Right lobe of liver (tissue), 4 donors: ENCODE measurements around a stretch of chr15.

- PRO-cap, 4 experiments: peak in 1 of 4 experiments; most common minus-strand start chr15:70051097 (in 1)
- RAMPAGE, long total RNA, 2 experiments: no peak in any of the 2 experiments
Observed at GRCh38 chr15:70050841-70051743, 46.6 kb downstream of the TLE3 start.

- PRO-cap, 4 experiments: no peak in any of the 4 experiments
- RAMPAGE, long total RNA, 2 experiments: no peak in any of the 2 experiments
Observed at GRCh38 chr15:70071330-70071670, 26.4 kb downstream of the TLE3 start.

- PRO-cap, 4 experiments: peak in 2 of 4 experiments; most common plus-strand start chr15:70092171 (in 2); most common minus-strand start chr15:70091907 (in 1)
- RAMPAGE, long total RNA, 2 experiments: no peak in any of the 2 experiments
Observed at GRCh38 chr15:70091634-70092446, 5.9 kb downstream of the TLE3 start.

GRCh38 chr15:70098493-70099472 lies 1.1 kb upstream of the TLE3 start:
- PRO-cap, 4 experiments: peak in 4 of 4 experiments; most common plus-strand start chr15:70098921 (in 4); most common minus-strand start chr15:70098923 (in 4)
- RAMPAGE, long total RNA, 2 experiments: no peak in any of the 2 experiments

DNA sequence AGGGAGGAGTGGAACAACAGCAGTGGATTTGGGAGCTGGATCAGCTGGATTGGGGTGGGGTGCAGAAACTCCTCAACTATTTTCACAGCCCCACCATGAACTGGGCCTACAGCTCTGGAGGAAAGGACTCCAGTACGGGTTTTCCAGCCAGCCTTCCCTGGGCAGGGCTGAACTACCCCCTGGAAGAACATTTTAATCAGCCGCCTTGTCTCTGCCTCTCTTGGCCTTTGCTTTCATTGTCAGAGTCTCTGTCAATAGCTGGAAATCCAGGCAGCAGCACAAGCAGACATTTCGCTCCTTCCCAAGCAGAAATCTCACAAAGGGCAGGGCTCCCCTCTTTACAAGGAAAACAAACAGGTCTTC lies 13.6 kb upstream of the TLE3 start:
- PRO-cap, 4 experiments: peak in 4 of 4 experiments; most common plus-strand start position 254 of the sequence (in 4)
- RAMPAGE, long total RNA, 2 experiments: no peak in any of the 2 experiments

DNA sequence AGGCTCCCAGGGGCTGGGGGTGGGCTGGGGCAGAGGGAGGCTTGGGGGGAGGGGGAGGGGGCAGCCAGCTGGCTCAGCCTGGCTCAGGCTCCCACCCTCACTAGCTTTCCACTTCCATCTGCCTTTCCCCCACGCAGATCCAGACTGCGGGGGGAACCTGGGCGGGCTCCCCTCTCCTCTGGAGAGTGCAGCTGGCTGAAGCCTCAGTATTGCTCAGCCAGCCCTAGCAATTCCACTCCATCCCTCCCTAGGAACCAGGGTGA lies 13.9 kb upstream of the TLE3 start:
- PRO-cap, 4 experiments: no peak in any of the 4 experiments
- RAMPAGE, long total RNA, 2 experiments: no peak in any of the 2 experiments

DNA sequence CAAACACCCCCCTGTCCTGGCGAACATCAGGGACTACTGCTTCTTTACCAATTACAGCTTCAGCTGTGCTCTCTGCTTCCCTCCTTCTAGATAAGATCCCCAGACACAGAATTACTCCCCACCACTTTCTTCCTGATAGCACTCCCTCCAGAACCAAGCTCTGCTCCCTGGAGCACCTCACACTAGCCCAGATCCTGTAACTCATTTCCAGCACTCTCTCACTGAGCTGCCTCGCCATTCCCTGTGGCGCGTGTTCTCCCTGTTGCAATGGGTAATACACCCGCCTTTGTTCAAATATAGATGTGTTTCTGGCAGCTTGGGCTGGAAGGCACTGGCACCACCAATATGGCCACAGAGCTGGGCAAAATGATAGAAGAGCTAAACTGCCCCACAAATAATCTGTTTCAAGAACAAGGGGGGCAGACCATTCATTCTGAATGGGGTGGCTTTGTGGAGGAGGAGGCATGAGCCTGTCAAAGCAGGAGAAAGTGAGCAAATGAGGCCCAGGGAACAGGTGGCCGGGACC lies 57.4 kb upstream of the TLE3 start:
- PRO-cap, 4 experiments: peak in 1 of 4 experiments; most common plus-strand start position 121 of the sequence (in 1)
- RAMPAGE, long total RNA, 2 experiments: no peak in any of the 2 experiments

GRCh38 chr15:70156635-70157253 lies 59.0 kb upstream of the TLE3 start:
- PRO-cap, 4 experiments: no peak in any of the 4 experiments
- RAMPAGE, long total RNA, 2 experiments: no peak in any of the 2 experiments

DNA sequence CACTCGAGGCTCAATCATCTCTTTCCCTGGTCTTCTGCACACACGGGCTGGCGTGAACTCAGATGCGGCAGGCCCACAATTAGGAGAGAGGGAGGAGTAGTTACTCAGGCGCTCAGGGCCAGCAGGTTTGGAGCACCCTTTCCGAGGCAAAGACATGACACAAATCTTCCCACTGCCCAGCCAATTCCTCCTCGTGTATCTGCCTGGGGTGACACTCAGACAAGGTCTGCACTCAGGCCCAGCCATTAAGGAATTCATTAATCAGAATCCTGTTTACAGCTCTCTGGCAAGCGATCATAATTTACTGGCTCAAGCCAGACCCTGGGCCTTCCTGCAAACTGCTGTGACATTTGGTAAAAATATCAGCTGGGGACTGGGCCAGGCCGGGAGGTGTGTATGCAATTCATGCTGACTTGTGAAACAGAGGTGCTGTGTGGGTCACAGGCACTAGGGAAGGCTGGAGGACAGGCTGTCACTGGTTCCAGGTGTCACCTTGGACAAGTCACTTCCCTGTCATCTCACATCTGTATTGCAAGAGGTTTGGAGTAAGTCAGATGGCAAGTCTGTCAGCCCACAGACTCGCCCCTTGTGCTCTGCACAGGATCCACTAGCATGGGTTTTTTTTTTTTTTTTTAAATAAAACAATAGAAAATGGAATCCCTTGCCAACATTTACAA lies 68.2 kb upstream of the TLE3 start:
- PRO-cap, 4 experiments: peak in 3 of 4 experiments; most common plus-strand start position 438 of the sequence (in 1); most common minus-strand start position 247 of the sequence (in 1)
- RAMPAGE, long total RNA, 2 experiments: no peak in any of the 2 experiments

- PRO-cap, 4 experiments: peak in 1 of 4 experiments; most common minus-strand start chr15:70492943 (in 1)
- RAMPAGE, long total RNA, 2 experiments: no peak in any of the 2 experiments
Observed at GRCh38 chr15:70492344-70493361, 270.7 kb downstream of the UACA start.

- PRO-cap, 4 experiments: no peak in any of the 4 experiments
- RAMPAGE, long total RNA, 2 experiments: no peak in any of the 2 experiments
Observed at GRCh38 chr15:70505419-70506196, 257.8 kb downstream of the UACA start.

DNA sequence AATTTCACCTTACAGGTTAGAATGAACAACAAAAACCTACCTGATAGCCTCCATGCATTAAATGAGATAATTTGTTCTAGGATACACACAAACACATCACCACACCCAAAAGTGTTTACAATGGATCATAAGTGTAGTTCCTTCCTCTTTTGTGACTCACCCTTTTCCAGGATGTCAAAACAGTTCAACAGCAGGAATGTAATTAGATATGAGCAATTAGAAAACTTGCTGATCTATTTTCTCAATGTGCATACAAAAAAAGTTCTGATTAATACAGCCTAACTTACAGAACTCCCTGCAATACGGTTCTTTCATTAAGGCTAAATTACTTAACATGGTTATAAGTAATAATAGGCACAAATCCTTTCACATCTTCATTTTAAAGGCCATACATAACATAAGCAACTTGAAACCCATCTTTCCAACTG lies 21.5 kb downstream of the UACA start:
- PRO-cap, 4 experiments: no peak in any of the 4 experiments
- RAMPAGE, long total RNA, 2 experiments: no peak in any of the 2 experiments

GRCh38 chr15:70763634-70764043 lies 281 bp upstream of the UACA start:
- PRO-cap, 4 experiments: peak in 4 of 4 experiments; most common plus-strand start chr15:70763714 (in 4); most common minus-strand start chr15:70763921 (in 1)
- RAMPAGE, long total RNA, 2 experiments: no peak in any of the 2 experiments

DNA sequence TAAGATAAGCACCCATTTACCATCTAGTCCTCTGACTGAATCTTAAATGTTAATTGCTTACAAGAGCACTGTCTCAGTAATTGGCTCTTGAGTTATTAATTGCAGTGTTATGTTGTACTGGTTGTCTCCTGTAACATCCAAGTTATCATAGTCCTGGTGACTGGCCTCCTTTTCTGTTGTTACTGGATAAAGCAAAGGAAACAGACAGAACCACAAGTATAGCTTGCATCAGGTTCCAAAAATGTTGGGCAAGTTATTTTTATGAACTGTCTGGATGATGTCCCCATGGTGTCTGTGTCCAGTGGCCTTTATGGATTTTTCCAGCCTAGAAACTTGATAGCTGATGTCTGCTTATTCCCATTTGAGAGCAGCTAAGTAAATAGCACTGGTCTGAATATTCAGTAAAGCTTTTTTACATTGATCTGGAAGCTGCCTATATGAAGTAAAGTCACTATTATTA lies 2.5 kb upstream of the UACA start:
- PRO-cap, 4 experiments: no peak in any of the 4 experiments
- RAMPAGE, long total RNA, 2 experiments: no peak in any of the 2 experiments

DNA sequence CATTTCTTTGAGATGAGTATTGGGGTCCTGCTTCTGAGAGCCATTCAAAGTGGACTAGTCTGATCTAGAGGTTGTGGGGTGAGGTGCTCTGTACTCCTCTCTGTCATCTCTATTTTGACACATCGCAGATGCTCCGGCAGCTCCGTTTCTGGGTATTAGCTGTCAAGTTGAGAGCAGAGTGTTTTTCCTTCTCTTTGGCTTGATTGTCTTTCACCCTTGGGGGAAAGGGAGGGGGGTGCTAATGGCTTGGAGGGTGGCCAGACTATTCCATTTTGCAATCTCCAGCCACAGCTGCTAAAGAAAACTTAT lies 13.8 kb upstream of the LARP6 start:
- PRO-cap, 4 experiments: no peak in any of the 4 experiments
- RAMPAGE, long total RNA, 2 experiments: no peak in any of the 2 experiments

GRCh38 chr15:70936450-70936717 lies 43.8 kb downstream of the LRRC49 start:
- PRO-cap, 4 experiments: no peak in any of the 4 experiments
- RAMPAGE, long total RNA, 2 experiments: no peak in any of the 2 experiments

- PRO-cap, 4 experiments: no peak in any of the 4 experiments
- RAMPAGE, long total RNA, 2 experiments: no peak in any of the 2 experiments
Observed at GRCh38 chr15:71129487-71130282, 14.4 kb downstream of the THSD4 start.

GRCh38 chr15:71202551-71203201 lies 87.4 kb downstream of the THSD4 start:
- PRO-cap, 4 experiments: peak in 2 of 4 experiments; most common plus-strand start chr15:71202933 (in 1); most common minus-strand start chr15:71202843 (in 1)
- RAMPAGE, long total RNA, 2 experiments: no peak in any of the 2 experiments

GRCh38 chr15:71268110-71268730 lies 152.9 kb downstream of the THSD4 start:
- PRO-cap, 4 experiments: no peak in any of the 4 experiments
- RAMPAGE, long total RNA, 2 experiments: no peak in any of the 2 experiments

- PRO-cap, 4 experiments: peak in 2 of 4 experiments; most common plus-strand start chr15:71295161 (in 1); most common minus-strand start chr15:71294972 (in 1)
- RAMPAGE, long total RNA, 2 experiments: start-site peak on the minus strand in 1 of 2 experiments, at chr15:71295388-71295410 at its widest, 19 reads per replicate
Observed at GRCh38 chr15:71294518-71295691, 179.6 kb downstream of the THSD4 start.